Heart (tissue), 3 donors: ENCODE data around the gene BLTP2.

DNA sequence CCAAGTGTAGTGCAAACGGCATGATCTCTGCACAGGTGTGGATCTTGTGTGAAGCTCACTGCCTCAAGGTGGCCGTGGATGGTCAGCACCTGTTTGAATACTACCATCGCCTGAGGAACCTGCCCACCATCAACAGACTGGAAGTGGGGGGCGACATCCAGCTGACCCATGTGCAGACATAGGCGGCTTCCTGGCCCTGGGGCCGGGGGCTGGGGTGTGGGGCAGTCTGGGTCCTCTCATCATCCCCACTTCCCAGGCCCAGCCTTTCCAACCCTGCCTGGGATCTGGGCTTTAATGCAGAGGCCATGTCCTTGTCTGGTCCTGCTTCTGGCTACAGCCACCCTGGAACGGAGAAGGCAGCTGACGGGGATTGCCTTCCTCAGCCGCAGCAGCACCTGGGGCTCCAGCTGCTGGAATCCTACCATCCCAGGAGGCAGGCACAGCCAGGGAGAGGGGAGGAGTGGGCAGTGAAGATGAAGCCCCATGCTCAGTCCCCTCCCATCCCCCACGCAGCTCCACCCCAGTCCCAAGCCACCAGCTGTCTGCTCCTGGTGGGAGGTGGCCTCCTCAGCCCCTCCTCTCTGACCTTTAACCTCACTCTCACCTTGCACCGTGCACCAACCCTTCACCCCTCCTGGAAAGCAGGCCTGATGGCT, 17.9 kb downstream of the LGALS9 start:
- RAMPAGE, long total RNA, 2 experiments, result no peak in any of the 2 experiments

DNA sequence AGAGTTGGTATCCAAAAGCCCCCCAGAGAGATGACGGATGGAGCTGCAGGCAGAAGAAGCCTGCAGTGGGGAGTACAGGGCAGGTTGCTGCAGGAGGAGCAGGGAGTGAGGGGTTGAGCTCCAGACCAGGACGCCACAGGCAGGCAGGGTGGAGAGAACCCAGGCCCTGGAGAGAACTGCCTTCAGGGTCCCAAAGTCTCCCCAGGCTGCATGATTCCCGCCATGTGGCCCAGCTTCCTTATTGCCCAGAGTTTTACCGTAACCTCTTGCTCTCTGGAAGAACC, 11.5 kb upstream of the NOS2 start:
- RAMPAGE, long total RNA, 2 experiments, result no peak in any of the 2 experiments

DNA sequence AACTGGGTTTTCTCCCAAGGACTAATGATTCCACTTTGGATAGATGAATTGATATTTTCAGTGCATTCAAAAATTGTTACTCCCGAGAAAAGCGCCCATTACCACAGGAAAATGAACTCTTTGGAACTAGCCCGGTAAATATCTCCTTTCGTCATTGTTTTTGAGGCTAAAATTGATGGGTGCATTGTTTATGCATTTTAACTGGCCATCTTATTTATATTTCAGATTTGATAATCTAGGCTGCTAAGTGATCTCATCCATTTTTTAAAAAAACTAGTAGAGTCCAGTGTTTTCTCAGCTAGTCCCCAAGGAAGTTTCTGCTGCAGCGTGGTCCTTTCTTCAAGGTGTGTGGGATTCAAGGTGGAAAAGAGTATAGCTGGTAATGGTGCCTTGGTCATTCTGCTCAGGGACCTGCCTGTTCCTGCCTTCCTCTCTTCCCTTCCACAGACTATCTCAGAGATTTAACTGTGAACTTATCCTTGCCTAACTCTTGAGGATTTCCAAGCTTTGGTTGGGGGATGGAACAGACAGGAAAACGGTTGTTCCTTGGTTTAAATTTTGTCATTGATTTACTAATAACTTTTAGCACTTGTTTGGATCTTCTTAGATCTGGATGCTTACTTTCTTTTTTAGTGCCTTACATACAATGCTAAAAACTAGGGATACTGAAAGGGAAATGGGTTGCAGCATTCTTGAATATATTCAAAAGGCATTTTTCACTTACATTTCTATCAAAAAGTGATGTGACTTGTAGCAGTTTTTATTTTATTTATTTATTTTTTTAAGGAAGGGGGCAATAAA, 2.0 kb downstream of the NLK start:
- RAMPAGE, long total RNA, 2 experiments, result no peak in any of the 2 experiments

DNA sequence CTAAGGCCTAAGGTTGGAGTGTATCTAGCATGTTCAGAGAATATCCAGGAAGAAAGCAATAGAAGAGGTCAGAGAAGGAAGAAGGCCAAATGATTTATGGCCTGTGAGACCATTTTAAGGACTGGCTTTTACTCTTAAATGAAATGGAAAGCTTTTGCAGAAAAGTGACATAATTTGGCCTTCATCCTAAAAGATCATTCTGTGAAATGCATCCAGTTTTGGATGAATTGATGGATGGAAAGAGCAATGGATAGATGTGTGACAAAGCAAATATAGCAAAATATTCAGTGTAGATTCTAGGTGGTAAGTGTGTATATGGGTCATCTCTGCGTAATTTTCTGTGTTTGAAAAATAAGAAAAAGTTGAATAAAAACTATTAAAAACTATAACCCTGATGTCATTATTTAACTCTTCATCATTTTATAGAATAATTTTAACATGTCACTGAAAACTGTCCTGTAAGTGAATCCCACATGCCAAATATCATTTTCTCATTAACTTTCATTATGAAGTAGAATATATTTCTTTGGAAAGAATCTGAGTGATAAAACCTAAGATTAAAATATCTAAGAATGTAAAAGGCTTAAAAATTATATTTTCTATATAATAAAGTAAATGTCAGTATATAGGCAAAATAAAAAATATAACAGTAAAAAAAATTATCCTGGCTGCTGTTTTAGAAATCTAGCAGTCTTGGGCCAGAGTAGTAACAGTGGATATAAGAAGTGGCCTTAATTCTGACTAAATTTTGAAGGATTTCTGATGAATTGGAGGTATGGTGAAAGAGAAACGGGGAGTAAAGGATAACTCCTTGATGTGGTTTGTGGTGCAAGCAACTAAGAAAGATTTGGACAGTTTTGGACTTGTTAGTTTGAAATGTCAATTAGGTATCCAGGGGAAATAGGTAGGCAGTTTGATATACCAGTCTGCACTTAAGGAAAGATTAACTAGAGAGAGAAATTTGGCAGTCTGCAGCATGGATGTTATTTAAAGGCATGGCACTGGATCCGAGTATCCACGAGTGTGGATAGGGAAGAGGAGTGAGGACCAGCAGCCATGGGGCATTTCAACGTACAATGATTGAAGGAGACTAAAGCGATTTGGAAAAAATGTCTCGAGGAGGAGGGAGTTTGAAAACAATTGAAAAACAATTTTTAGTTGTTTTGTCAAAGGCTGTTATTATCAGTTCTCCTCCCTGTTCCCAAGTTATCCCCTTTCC, 117.1 kb downstream of the NLK start:
- RAMPAGE, long total RNA, 2 experiments, result no peak in any of the 2 experiments

DNA sequence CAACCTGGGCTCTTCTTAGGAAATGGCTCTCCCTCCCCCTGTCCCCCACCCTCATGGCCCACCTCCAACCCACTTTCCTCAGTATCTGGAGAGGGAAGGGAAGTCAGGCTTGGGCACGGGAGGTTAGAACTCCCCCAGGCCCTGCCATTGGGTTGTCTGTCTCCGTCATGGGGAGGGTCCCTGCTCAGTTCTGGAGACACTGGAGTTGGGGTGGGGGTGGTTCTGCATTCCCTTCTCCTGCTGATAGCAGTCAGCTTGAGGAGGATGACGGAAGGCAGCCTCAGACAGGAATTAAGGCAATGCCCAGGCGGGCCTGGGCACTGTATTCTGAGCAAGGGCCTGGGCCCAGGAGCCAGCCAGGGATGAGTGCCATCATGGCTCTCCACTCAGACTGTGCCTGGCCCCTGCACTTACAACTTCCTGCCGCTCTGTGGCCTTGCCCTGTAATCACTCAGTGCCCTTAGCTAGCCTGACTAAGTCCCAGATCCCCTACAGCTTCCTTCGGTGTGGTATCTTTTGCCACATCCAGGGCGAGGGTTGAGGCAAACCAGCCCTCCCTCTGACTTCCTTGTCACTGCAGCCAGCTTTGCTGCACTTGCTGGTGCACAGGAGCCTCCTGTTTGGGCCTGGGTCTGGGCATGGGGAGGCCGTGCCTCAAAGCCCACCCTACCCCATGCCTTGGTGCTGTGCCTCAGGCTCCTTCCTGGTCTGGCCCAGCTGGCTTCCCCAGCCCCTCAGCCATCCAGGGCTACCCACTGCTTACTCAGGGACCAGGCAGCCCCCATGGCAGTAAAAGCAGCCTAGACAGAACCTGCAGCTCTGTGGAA, 9.4 kb downstream of the SLC46A1 start:
- RAMPAGE, long total RNA, 2 experiments, result no peak in any of the 2 experiments

GRCh38 chr17:28398009-28398782, 7.8 kb downstream of the SLC46A1 start:
- RAMPAGE, long total RNA, 2 experiments, result no peak in any of the 2 experiments

GRCh38 chr17:28549623-28550518, 2.6 kb downstream of the UNC119 start:
- RAMPAGE, long total RNA, 2 experiments, result no peak in any of the 2 experiments

DNA sequence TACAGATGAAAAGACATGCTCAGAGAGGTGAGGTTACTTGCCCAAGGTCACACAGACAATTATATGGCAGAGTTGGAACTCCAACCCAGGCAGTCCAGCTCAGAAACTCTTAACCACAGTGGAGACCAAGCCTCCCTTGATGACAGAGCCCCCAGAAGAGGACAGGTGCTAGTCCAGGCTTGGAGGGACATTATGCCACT, 950 bp downstream of the UNC119 start:
- RAMPAGE, long total RNA, 2 experiments, result no peak in any of the 2 experiments

DNA sequence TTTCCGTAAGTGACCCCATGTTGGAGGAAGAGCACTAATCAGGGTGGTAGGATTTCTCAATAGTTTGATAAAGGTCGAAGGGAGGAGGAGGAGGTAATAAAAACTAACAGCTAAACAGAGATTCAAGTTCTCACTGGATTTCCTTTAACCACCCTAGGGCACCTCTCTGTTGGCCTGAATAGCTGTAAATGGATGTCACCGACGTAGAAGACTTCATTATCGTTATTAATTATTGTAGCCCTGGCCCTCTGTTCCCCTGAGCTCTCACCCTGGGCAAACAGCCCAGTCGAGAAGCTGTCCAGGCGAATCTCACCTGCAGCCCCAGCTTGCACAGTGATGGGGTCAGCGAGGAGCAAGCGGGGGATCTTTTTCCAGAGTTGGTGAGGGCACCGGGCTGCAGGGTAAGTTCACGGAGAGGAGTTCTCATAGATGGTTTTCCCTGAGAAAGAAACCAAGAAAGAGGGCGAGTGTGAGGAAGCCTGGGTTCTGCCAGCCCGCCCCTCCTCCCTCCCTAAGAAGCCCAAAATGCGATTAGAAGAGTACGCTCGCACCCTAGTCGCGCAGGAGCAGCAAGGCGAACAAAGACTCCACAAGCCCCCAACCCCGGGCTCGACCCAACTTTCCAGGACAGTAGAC, 510 bp downstream of the SPAG5 start:
- RAMPAGE, long total RNA, 2 experiments, result no peak in any of the 2 experiments

GRCh38 chr17:28612598-28612985, 1.4 kb downstream of the RSKR start:
- RAMPAGE, long total RNA, 2 experiments, result no peak in any of the 2 experiments

- RAMPAGE, long total RNA, 2 experiments, result no peak in any of the 2 experiments
Measured at GRCh38 chr17:28639164-28640247, 5.5 kb downstream of the BLTP2 start.

DNA sequence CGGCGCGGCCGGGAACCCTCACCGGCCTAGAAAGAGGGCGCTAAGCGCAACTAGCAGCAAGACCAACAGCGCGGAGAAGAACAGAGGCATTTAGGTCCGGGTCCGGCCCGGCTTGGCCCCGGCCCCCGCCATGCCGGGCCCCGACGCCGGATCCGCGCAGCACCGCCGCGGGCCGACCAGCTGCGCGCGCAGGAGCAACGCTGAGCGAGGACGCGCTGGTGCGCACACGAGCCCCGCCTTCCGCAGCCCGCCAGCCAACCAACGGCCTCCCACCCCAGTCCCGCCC, at the start of gene BLTP2:
Gene BLTP2 (minus strand): TSS at position 192 of the 286 bp plus-strand sequence.
- RAMPAGE, long total RNA, 2 experiments, result start-site peak on the minus strand in 1 of 2 experiments, centred at position 152 of the sequence, 172 reads per replicate

- RAMPAGE, long total RNA, 2 experiments, result no peak in any of the 2 experiments
Measured at GRCh38 chr17:28658658-28659333, 2.9 kb downstream of the SDF2 start.

- RAMPAGE, long total RNA, 2 experiments, result no peak in any of the 2 experiments
Measured at GRCh38 chr17:28662351-28662828, 385 bp downstream of the SUPT6H start.

DNA sequence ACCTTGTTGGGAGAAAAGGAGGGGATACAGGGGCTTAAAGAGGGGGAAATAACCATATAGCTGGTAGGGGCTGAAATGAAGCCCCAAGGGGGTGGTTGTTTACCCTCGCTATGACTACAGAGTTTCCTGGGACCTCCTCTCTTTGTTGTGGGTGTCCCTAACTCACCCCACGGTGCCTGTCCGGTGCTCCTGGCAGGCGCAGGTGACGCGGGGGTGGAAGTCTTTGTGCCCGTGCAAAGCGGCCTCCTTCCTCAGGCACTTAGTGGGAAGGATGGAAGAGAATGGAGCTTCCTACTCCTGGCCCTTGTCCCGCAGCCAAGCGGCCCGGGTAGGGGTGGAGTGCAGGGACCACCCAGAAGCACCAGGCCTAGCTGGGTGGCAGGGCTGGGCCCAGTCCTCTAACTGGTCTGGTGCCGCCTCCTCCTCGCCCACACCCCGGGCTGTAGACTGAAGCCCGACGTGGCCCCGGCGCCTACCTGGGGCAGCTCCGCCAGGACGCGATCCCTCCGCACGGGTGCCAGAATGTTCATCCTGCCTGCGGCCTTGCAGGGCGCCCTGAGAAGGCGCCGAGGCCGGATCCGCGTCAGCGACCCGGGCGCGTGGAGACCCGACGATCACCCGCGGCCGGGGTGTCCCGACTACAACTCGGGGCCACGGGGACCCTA, 799 bp downstream of the RAB34 start:
- RAMPAGE, long total RNA, 2 experiments, result no peak in any of the 2 experiments

DNA sequence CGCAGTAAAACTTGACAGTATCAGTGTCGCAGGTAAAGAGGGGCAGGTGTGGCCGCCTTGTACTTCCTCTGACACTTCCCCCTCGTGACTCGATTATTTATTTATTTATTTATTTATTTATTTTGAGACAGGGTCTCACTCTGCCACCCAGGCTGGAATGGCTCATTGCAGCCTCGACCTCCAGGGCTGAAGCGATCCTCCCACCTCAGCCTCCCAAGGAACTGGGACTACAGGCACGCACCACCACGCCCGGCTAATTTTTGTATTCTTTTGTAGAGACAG, 911 bp upstream of the RPL23A start:
- RAMPAGE, long total RNA, 2 experiments, result no peak in any of the 2 experiments

DNA sequence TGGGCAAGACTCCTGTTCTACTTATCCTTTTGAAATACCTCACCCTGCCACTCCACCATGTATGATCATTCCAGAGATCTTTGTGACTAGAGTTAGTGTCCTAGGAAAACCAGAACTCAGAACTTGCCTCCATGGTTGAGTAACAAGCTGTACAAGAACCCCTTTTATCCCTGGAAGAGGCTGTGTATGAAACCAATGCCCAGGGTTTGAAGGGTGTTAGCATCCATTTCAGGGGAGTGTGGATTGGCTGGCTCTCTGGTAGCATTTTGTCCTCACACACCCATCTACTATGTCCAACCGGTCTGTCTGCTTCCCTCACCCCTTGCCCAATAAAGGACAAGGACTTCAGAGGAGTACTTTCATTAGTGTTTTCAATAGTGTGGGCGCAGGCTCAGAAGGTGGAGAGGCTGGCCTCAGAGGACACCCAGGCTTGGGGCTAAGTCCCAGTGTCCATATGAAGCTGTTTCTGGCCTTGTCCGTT, 2.0 kb downstream of the TLCD1 start:
- RAMPAGE, long total RNA, 2 experiments, result no peak in any of the 2 experiments

- RAMPAGE, long total RNA, 2 experiments, result no peak in any of the 2 experiments
Measured at GRCh38 chr17:28724880-28725469, 1.1 kb downstream of the TLCD1 start.

GRCh38 chr17:28726474-28726763, 386 bp upstream of the TLCD1 start:
- RAMPAGE, long total RNA, 2 experiments, result no peak in any of the 2 experiments

DNA sequence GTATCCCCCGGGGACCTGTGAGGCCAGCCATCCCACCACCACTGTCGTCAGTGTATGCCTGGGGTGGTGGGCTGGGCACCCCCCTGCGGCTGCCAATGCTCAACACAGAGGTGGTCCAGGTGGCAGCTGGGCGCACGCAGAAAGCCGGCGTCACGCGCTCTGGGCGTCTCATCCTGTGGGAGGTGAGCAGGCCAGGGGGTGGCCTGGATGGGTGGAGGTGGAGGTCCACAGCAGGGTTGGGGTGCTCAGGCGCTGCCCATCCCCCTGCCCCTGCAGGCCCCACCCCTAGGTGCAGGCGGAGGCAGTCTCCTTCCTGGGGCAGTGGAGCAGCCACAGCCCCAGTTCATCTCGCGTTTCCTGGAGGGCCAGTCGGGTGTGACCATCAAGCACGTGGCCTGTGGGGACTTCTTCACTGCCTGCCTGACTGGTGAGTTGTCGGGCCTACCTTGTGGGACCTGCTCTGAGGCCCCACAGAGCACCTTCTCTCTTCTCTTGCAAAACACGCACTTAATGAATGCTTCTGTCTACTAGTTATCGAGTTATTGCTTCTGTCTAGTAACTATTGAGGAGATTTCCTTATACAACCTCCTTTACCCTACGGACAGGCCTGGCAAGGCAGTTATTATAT, 5.9 kb upstream of the TRAF4 start:
- RAMPAGE, long total RNA, 2 experiments, result no peak in any of the 2 experiments